ENCODE measurements around the gene ATP5MC1.

DNA sequence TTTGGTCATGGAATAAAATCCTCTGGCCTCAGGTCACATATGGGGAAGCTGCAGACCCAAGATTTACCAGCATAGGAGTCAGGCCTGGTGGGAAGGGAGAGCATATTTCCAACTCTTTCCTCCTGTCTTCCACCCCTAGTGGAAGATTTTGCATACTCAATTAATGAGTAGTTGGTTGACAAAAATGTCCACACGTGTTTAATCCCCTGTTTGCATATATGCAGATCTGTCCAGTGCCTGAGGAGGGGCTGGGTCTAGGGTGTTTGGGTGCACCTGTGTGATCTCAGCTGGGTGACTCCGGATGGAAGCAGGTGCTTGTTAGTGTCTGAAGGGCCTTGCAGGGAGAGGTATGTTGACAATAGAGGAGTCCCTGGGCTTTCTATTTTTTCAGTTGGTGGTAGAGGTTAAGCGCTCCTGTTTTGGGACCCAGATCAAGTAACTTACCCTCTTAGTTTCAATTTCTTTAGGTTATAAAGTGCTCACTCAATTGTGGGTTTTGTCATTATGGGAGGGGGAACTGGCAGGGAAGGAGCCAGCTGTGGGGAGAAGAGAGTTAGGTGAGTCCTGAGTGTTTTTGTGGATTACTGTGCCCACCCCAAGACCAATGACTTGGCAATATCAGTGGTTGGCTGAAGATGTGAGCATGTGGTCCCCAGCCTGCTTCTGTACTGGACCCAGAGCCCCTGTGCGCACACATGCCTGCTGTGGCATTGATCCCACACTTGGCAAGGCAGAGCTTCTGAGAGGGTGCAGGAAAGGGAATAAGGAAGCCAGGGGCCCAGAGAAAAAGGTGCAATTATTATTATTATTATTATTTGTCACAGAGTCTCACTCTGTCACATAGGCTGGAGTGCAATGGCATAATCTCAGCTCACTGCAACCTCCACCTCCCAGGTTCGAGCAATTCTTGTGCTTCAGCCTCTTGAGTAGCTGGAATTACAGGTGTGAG, 1.5 kb downstream of the PRAC1 start:
- PRO-cap, 2 experiments, result no peak in any of the 2 experiments
- RAMPAGE, long total RNA, 4 experiments, result no peak in any of the 4 experiments

DNA sequence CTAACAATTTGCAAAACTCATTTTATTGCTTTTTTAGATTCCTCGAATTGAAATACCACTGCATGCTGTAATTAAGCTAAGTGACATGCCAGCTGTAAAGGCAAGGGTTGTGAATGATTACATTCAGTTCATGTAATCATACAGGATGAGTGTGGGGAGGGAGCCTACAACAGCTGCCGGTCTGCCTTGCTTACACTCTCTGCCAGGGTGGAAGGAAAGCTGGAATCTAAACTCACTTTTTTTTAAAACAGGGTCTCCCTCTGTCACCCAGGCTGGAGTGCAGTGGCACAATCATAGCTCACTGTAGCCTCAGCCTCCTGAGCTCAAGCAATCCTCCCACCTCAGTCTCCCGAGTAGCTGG, 29.2 kb upstream of the HOXB13 start:
- PRO-cap, 2 experiments, result no peak in any of the 2 experiments
- RAMPAGE, long total RNA, 4 experiments, result no peak in any of the 4 experiments

DNA sequence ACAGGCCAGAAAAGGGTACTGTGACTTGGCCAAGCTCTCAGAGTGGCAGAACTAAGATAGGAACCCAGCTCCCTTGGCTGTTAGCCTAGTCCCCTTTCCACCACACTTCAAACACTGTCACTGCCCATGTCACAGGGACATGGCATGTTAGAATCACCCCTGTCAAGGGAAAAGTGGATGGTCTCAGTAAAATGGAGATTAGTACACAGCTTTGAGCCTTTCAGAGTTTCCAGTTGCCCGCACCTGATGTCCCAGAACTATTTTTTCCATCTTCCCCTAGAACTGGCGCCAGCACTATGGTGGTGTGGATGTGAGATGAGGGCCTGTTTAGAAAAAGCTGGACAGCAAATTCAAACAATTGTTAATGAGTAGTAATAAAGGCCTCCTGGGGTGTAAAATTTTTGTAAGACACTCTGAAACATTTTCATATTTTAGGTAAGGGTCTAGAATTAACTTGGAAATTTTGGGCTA, 1.8 kb downstream of the CALCOCO2 start:
- PRO-cap, 2 experiments, result no peak in any of the 2 experiments
- RAMPAGE, long total RNA, 4 experiments, result no peak in any of the 4 experiments

DNA sequence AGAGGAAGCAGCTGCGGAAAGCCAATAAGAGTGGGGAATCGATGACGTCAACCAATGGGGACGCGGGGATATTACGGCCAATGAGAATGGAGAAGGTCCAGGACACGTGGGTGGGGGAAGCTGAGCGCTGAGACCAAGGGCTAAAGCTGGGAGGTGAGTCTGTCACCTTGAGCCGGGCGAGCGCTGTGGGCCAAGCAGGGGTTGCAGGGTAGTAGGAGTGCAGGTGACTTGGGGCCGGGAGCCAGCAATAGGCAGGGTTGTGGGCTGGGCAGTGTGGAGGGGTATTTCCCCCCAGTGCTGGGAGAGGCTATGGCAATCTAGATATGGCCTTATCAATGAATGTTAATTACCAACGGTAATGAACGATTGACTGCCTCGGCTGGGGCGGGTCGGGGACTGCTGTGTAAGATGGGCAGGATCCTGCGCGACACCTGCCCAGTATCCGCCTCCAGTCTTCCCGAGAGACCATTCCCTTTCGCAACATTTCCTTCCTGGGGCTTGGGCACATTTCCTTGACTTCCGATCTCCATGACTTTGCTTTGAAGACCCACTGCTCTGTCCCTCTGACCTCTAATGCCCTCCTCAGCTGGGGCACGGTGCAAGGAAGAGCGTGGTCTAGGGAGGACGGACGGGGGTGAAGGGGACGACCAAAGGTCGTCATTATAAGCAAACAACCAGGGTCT, at the start of gene ATP5MC1:
Gene ATP5MC1 (plus strand): TSS at position 100 of the 683 bp plus-strand sequence.
- PRO-cap, 2 experiments, result peak in 2 of 2 experiments; most common plus-strand start position 100 of the sequence (in 1)
- RAMPAGE, long total RNA, 4 experiments, result start-site peak on the plus strand in 4 of 4 experiments, centred at positions 108 to 133 of the sequence, 71 to 721 reads per replicate

GRCh38 chr17:48910204-48910872, 2.1 kb downstream of the UBE2Z start:
- PRO-cap, 2 experiments, result no peak in any of the 2 experiments
- RAMPAGE, long total RNA, 4 experiments, result no peak in any of the 4 experiments

DNA sequence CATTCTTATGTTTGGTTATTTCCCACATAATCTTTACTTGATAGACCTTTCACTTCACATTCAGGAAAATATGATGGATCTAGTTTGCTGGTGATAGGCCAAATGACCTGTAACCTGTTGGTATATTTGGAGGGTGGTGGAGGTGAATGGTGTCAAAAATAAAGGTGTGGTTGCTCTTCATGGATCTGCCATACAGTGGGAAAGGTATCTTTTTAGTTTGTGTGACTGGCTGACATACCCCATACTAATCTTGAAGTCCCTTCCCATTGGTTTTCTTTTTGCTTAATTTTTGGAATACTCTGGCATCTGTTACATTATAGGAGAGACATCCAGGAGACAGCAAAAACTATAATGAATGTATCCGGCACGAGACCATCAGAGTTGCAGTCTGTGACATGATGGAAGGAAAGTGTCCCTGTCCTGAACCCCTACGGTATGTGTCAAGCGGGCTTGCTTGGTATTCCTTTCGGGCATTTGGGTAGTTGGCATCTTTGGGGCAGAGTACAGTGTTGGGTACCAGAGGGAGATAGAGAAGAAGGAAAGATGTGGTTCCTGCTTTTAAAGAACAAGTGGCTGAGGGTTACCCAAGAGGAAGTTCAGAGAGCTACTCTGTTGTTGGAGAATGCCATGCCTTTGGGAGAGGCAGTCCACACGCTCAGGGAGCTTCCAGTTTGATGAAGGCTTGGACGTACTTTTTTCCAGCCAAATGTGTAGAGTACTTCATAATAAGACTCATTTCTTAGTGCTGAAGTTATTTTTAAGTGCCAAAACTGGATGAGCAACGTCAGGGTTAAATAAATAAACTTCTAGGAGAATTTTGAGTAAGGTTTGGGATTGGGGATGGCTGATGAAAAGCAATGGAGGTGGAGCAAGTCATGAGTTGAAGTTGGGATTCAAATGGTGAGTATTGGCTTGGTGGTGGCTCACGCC, 12.9 kb downstream of the UBE2Z start:
- PRO-cap, 2 experiments, result no peak in any of the 2 experiments
- RAMPAGE, long total RNA, 4 experiments, result no peak in any of the 4 experiments

GRCh38 chr17:48995934-48996835, 1.0 kb upstream of the IGF2BP1 start:
- PRO-cap, 2 experiments, result no peak in any of the 2 experiments
- RAMPAGE, long total RNA, 4 experiments, result no peak in any of the 4 experiments

- PRO-cap, 2 experiments, result no peak in any of the 2 experiments
- RAMPAGE, long total RNA, 4 experiments, result no peak in any of the 4 experiments
Measured at GRCh38 chr17:48998490-48998946, 1.3 kb downstream of the IGF2BP1 start.

GRCh38 chr17:49126283-49126537, 6.4 kb upstream of the B4GALNT2 start:
- PRO-cap, 2 experiments, result no peak in any of the 2 experiments
- RAMPAGE, long total RNA, 4 experiments, result no peak in any of the 4 experiments

- PRO-cap, 2 experiments, result peak in 2 of 2 experiments; most common plus-strand start chr17:49193079 (in 2)
- RAMPAGE, long total RNA, 4 experiments, result no peak in any of the 4 experiments
Measured at GRCh38 chr17:49192996-49193217, 17.5 kb downstream of the GNGT2 start.

- PRO-cap, 2 experiments, result no peak in any of the 2 experiments
- RAMPAGE, long total RNA, 4 experiments, result no peak in any of the 4 experiments
Measured at GRCh38 chr17:49223429-49224431, 6.9 kb downstream of the PHOSPHO1 start.

GRCh38 chr17:49227272-49227630, 3.3 kb downstream of the PHOSPHO1 start:
- PRO-cap, 2 experiments, result no peak in any of the 2 experiments
- RAMPAGE, long total RNA, 4 experiments, result no peak in any of the 4 experiments

- PRO-cap, 2 experiments, result peak in 1 of 2 experiments; most common minus-strand start chr17:49261136 (in 1)
- RAMPAGE, long total RNA, 4 experiments, result no peak in any of the 4 experiments
Measured at GRCh38 chr17:49260994-49261539, 30.5 kb upstream of the PHOSPHO1 start.

- PRO-cap, 2 experiments, result no peak in any of the 2 experiments
- RAMPAGE, long total RNA, 4 experiments, result no peak in any of the 4 experiments
Measured at GRCh38 chr17:49574430-49574959, 1.2 kb upstream of the NXPH3 start.

- PRO-cap, 2 experiments, result no peak in any of the 2 experiments
- RAMPAGE, long total RNA, 4 experiments, result no peak in any of the 4 experiments
Measured at GRCh38 chr17:49616345-49617126, 40.9 kb downstream of the NXPH3 start.

DNA sequence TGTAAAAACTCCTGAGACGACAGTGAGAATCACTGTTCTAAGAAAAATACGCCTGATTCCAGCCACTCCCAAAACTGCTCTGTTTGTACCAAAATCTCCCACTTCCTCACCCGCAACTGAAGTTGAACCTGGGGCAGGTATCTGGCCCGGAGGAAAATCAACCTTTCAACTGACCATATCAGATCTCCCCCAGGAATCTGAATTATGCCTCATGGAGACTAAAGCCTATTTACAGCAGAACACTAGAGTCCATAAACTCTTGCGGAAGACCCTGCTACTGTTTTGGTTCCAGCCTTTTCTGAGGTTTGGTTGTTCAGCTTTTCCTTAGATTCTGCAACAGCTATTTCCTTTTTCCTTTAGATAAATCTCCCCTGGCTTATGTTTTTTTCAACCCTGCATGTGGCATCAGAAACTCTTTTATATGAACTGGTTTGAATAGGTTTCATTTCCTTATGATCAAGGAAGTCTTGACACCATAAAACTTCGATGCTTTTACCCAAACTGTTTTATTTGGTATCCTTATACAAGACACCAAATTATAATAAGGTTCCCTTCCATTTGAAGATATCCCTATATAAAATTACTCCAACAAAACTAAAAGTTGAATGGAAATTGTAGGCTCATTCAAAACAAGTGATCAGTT, 13.2 kb downstream of the SPOP start:
- PRO-cap, 2 experiments, result no peak in any of the 2 experiments
- RAMPAGE, long total RNA, 4 experiments, result no peak in any of the 4 experiments

- PRO-cap, 2 experiments, result no peak in any of the 2 experiments
- RAMPAGE, long total RNA, 4 experiments, result no peak in any of the 4 experiments
Measured at GRCh38 chr17:49787796-49788342, 612 bp upstream of the KAT7 start.

DNA sequence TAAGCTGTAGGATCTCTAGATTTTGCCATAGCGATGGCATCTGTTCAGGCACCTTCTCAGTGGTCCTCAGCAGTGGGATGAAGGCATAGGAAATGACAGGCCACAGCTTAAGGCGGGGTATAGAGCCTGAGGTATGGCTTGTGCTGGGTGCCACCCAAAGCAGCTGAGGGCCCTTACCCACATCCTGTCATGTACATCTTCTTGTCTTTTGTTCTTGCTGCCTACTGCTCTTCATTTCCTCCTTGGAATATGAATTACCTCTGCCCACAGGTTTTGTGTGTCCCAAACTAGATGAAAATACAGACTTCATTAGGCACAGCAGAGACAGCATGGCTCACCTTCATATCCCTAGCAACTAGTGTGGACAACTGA, 29.6 kb downstream of the KAT7 start:
- PRO-cap, 2 experiments, result no peak in any of the 2 experiments
- RAMPAGE, long total RNA, 4 experiments, result no peak in any of the 4 experiments

- PRO-cap, 2 experiments, result no peak in any of the 2 experiments
- RAMPAGE, long total RNA, 4 experiments, result no peak in any of the 4 experiments
Measured at GRCh38 chr17:49833216-49833716, 14.6 kb downstream of the TAC4 start.

GRCh38 chr17:49910627-49911173, 58.3 kb upstream of the DLX4 start:
- PRO-cap, 2 experiments, result no peak in any of the 2 experiments
- RAMPAGE, long total RNA, 4 experiments, result no peak in any of the 4 experiments

Data from upper lobe of left lung (tissue), 5 donors.